Jejunum (tissue), 1 donor: ENCODE data around the genes TMEM134, PITPNM1 and C11orf24.

DNA sequence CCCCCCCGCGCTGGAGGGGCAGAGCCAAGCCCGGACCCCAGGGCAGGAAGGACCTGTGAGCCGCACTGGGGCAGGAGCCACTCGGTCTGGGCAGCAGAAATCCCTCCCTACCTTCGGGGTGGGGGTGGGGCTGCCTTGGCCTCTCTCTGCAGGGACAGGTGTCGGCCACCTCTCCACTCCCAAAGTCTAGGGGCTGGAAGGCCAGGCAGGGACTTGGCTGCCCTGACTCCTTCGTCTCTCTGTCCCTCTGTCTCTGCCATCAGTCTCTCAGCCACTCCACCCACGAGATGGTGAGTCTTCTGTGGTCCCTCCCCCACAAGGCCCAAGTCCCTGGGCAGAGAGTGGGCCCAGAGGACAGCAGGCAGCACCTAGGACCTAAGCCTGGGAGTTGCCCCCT is 433 bp downstream of the CARNS1 start:
- PRO-cap, result no peak

DNA sequence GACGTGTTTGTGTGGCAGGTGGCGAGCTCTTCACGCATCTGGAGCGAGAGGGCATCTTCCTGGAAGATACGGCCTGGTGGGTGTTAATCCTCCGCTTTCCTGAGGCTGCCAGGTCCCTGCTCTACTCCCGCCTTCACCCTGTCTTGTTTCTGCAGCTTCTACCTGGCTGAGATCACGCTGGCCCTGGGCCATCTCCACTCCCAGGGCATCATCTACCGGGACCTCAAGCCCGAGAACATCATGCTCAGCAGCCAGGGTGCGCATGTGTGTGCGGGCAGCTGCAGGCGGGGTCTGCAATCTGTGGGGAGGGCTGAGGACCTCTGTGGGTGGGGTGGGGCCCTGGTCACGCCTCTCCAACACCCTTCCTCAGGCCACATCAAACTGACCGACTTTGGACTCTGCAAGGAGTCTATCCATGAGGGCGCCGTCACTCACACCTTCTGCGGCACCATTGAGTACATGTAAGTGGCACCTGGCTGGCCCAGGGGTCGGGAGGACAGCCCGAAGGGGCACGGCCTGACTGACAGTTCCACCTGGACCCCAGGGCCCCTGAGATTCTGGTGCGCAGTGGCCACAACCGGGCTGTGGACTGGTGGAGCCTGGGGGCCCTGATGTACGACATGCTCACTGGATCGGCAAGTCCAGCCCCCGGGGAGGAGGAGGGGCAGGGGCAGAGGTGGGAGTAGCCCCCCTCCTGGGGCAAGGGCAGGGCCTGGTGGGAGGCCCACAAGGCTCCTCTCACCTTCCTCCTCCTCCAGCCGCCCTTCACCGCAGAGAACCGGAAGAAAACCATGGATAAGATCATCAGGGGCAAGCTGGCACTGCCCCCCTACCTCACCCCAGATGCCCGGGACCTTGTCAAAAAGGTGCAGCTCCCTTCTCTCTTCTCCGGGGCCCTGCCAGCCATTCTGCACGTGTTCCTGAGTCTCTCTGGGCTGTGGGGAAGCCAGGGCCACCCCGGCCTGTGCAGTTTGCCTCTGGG is 4.6 kb downstream of the RPS6KB2 start:
- PRO-cap, result no peak

DNA sequence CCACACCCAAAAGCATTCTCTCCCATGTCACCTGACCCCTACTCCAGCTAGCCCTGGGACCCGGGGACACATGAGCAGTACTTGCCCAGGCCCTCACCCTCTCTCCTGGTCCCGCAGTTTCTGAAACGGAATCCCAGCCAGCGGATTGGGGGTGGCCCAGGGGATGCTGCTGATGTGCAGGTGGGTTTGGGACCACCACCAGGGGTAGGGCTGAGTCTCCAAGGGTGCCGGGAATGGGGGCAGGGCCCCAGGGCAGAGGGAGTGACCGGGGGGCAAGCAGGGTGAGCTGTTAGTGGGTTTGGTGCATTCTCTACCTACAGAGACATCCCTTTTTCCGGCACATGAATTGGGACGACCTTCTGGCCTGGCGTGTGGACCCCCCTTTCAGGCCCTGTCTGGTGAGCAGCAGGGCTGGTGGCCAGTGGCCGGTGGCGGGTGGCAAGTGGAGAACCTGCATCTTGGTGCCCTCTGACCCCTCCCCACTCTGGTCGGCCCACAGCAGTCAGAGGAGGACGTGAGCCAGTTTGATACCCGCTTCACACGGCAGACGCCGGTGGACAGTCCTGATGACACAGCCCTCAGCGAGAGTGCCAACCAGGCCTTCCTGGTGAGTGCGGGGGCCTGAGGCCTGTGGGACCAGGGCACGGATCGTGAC is 3.5 kb downstream of the PTPRCAP start:
- PRO-cap, result no peak

DNA sequence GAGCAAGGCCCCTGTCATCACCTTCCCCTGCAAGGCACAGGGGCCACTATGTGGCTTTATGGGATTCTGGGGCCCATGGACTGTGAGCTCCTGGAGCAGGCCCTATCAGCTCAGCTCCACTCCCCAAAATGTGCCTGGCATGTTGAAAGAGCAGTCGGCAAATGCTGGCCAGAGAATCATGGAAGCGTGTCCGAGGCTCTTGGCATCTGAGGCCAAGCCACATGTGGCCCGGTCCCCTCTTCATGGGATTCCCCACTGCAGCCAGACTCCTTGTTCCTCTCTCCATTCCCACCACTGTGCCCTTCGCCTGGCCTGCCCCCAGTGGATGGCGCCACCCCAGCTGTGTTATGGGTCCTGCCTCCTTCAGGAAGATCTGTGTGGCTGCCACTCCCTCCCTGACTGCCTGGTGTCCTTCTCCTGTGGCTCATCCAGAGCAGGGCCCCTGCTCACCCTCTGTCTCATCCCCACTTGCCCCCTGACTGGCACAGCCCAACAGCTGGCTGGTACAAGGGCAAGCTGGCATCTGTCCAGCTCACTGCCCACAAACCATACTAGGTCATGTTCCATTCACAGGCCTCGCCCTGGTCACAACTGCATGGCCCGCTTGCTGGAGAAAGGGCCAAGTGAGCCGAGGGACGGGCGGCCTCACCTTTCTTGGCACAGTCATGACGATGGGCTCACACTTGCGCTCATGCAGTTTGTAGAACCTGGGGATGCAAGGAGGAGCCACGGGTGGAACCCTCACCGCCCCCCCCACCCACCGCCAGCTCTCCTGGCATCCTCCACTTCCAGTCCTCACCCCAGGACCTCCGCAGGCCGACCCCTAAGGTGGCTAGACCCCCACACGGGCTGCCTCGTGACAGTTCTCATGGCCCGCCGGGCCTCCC is 1.9 kb upstream of the PTPRCAP start:
- PRO-cap, result no peak

DNA sequence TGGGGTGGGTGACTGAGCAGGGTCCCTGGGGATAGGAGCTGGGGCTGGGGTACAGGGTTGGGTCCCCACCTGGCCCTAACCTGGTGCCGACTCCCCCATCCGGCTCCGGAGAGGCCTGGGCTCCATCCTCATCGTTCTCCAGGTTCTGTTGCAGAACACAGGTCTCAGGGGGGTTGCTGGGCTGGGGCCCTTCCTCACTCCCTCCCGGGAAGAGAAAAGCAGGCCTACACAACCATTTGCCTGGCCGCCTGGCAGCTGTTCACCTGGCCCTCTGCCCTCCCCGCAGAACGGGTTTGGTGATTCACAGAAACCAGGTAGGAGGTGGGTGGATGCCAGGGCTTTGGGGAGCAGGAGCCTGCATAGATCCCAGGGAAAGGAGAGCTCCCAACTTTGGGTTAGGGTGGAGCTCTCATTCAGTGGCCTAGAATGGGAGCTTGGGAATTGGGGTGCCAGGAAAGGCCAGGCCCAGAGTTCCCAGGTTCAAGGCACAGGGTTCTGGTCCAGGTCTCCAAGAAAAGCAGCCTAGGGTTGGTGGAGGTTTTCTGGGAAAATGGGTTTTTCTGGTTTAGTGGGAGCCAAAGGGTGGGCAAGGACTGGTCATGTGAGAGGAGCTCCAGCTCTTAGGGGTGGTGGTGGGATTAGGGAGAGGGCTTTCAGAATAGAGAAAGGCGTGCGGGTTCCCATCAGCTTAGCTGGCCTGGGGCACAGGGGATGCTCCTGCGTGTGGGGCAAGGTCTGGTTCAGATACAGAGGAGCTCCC is 923 bp downstream of the TMEM134 start:
- PRO-cap, result bidirectional peak, plus-strand start at position 322 of the sequence, minus-strand start at position 273 of the sequence

- PRO-cap, result bidirectional peak, plus-strand start at chr11:67469407, minus-strand start at chr11:67469251
Measured at GRCh38 chr11:67468708-67469625, at the start of gene TMEM134. Gene TMEM134 (minus strand): TSS chr11:67469251.

DNA sequence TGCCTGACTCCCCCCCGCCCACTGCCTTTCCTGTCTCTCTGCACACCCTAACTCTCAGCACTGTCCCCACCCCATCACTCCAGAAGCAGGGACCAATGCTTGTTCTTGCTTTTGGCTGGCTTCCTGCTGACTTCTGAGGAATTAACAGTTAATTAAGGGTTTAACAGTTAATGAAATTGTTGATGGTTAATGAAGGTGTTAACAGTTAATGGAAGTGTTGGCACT is 4.6 kb downstream of the PITPNM1 start:
- PRO-cap, result no peak

DNA sequence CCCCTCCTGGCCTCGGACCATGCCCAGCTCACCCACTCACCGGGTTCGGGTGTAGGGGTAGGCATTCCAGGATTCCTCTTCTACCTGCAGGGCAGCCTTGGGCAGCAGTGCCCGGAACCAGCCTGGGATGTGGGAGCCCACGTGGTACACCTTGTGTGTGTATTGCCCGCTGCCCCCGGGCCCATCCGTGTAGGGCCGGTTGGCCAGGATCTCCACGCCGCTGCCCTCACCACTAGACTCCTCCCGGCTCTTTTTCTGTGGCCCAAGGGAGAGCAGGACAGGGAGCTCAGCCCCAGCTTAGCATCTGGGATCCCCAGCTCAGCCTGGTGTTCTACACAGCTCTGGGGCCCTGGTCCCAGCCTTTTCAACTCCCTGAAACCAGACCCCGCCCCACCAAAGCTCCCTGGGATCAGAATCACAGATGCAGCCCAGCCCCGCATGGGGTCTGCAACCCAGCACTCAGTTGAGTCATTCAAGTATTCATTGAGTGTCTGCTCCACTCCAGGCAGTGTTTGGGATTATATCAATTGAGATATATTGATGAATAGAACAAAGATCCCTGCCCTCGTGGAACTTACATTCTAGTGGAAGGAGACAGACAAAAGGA is 2.6 kb downstream of the PITPNM1 start:
- PRO-cap, result no peak

- PRO-cap, result bidirectional peak, plus-strand start at chr11:67504654, minus-strand start at chr11:67504544; bidirectional peak, plus-strand start at chr11:67505117, minus-strand start at chr11:67505160; bidirectional peak, plus-strand start at chr11:67505448, minus-strand start at chr11:67505363
Measured at GRCh38 chr11:67504594-67505593, at the start of gene PITPNM1. Gene PITPNM1 (minus strand): TSS chr11:67505363.

DNA sequence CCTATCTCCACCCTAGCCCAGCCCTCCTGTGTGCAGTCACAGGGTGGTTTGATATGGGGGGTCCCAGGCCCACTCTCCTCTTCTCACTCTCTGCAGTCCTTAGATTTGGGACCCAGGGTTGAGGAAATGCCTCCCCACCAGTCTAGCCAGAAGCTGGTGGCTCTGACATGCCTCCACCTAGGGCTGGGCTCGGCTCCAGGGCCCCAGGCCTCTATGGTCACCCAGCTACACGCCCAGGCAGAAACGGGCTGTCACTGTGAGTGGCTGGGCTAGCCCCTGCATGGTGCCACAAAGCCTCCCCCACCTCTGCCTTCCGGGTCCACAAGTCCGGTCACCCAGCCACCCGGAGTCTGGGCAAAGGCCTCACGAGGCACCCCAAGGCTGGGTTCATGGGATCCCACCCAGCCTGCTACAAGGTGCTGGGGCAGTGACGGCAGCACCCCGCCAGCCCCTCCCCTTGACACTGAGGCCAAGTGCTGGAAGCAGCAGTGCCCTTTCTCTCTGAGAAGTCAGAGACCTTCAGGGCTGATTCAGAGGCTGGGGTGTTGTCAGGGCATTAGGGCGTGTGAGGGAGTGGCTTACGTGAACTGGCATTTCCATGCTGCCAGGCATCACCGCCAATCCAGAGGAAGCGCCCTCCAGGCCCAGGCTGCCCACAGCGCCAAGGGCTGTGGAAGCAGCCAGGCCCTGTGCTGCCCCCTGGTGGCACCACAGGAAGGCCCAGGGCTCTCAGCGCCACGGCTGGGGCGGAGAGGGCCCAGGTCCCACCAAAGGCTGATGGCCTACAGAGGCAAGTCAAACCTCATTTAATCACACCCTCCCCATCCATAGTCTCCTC is 650 bp upstream of the PITPNM1 start:
- PRO-cap, result unidirectional peak, minus-strand start at position 185 of the sequence; bidirectional peak, plus-strand start at position 620 of the sequence, minus-strand start at position 308 of the sequence

DNA sequence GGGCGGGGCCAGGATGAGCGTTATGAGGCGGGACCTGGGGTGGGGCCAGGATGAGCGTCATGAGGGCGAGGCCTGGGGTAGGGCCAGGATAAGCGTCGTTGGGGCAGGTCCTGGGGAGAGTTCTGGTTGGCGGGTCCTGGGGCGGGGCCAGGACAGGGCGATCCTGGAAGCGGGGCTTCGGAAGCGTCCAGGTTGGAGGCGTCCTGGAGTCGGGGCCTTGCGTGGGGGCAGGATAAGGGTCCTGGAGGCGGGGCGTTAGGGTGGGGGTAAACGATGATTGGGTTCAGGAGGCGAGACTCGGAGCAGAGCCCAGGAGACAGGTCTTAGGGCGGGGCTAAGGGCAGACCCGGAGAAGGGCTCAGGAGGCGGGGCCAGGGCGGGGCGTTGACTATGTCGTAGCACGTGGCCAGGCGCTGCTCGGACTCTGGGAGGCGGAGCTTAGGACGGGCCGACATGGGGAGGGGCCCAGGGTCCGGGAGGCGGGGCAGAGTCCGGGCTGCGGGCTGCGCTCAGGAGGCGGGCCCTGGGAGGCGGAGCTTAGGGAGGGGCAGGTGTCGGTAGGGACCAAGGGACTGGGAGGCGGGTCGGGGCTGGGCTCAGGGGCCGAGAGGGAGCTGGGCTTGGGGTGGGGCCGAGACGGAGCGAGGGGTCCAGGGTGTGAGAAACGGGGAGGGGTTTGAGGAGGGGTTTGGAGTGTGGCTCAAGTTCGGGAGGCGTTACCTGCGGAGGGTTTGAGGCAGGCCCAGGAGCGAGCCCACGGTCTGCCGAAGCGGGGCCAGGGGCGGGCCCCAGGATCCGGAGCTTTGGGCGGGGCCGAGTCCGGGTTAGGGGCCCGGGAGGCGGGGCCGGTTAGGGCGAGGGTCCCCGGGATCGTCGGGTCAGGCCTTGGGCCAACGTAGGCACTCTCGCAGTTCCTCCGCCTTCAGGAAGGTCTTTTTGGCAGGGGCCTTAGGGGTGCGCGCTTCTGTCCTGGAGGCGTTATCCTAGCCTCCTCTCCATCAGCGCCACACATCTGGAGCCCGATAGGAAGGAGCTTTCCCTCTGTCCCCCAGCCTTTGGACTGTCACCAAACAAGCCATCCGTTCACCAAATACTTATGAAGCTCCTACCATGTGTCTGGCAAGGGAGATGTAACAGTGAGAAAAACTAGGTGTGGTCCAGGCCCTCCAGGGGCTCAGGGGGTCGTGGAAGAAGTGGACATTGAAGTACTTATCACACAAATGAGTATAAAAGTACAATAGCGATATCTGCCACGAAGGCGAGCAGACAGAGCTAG is 131.5 kb upstream of the ALDH3B2 start:
- PRO-cap, result bidirectional peak, plus-strand start at position 155 of the sequence, minus-strand start outside the sequence; unidirectional peak, plus-strand start at position 487 of the sequence; unidirectional peak, plus-strand start at position 567 of the sequence

- PRO-cap, result no peak
Measured at GRCh38 chr11:68011124-68011501, 986 bp downstream of the ALDH3B1 start.

GRCh38 chr11:68036468-68036661 is 2.5 kb upstream of the TCIRG1 start:
- PRO-cap, result no peak

DNA sequence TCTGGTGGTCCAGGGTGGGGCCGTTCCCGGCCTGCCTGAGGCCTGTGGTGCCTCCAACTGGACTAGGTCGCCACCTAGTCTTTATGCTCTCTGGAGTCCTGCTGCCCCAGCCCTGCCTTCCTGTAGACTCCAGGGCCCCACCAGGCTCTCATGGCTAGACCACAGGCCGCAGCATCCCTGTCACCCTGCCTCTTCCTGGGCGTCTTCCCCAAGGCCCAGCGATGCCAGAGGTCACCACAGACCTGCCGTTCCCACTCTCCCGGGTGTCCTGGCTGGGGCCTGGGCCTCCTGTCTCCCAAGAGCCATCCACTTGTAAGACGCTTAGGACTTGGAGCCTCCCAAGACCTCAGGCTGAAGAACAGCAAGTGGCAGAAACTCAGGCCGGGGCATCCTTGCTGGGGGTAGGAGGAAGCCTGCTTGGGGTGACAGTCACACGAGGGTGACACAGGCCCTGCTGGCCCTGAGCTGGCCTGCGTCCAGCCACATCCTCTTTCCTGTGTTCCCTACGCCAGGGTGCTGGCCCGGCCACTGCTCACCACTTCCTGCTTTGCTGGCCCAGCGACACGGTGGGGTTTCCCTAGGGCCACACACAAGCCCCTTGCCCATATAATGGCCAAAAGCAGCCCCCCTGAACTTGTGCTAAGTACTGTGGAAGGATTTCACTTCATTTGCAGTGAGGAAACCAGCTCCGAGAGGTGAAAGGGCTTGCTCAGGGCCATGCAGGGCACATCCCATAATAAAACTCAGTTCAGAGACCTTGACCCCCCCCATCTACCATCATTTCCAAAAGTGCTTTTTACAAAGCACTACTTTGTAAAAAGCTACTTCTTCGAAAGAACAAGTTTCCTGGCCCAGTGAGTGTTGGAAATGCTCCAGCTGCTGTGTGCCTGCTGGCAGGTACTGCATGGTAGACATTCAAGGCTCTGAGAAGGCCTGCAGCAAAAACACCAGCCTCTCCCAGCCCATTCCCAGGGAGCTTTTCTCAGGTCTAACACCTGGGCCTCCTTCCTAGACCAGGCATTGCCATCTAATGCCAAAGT is 1.8 kb upstream of the TCIRG1 start:
- PRO-cap, result no peak

DNA sequence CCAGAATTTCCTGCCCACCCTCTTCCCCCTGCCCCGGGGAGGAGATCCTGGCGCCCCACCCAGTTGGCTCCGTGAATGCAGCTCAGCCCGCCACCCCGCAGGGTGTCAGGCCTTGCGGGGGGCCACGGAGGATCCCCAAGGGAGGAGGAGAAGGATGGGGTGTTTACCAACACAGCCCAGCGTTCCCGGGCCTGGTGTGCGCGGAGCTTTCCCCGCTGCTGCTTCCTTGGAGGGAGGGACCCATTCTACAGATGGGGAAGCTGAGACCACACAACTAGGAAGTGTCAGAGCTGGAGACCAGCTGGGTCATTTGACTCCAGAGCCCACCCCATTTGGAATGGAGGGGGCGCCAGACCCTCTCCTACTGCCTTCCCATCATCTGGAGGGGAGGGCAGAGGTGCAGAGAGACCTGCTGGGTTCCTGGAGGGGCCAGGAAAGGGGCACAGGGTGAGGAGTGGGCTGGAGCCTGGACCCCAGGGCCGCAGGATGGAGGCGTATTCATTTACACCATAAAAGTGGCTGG is 386 bp downstream of the TCIRG1 start:
- PRO-cap, result no peak

DNA sequence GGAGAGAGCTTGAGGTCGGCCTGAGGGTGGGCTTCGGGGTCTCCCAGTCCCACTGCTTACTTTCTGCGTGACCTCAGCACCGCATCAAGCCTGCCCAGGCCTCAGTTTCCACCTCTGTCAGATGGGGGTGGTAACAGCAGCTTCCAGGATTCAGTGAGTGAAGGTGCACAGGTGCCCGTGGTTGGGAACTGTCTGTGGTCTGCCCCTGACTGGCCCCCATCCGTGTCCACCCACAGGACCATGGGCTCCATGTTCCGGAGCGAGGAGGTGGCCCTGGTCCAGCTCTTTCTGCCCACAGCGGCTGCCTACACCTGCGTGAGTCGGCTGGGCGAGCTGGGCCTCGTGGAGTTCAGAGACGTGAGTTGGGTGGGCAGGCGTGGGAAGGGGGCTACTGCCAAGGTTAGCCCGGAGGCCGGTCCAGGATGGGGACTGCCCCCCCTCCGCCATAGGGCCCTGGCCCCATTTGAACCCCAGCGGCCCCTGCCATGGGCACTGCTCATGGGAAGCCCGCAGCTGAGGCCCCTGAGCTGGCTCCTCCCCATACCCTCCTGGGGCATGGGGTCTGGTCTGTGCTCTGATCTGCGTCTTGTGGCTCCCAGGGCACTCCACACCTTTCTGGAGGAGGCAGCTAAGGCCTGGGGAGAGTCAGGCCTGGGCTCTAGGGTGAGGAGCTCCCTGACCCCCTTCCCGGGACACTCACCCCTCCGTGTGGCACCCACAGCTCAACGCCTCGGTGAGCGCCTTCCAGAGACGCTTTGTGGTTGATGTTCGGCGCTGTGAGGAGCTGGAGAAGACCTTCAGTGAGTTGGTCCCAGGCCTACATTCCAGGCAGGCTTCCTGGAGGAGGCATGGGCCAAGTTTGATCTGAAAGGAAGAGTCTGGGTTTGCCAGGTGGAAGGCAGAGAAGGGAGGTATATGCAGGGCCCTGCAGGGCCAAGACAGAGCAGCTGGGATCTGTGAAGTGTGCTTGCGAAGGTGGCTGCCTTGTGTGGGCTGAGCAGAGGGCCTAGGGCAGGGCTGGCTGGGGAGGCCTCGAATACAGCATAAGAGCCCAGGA is 2.5 kb downstream of the TCIRG1 start:
- PRO-cap, result no peak

- PRO-cap, result no peak
Measured at GRCh38 chr11:68164056-68164670, 43.0 kb upstream of the CHKA start.

DNA sequence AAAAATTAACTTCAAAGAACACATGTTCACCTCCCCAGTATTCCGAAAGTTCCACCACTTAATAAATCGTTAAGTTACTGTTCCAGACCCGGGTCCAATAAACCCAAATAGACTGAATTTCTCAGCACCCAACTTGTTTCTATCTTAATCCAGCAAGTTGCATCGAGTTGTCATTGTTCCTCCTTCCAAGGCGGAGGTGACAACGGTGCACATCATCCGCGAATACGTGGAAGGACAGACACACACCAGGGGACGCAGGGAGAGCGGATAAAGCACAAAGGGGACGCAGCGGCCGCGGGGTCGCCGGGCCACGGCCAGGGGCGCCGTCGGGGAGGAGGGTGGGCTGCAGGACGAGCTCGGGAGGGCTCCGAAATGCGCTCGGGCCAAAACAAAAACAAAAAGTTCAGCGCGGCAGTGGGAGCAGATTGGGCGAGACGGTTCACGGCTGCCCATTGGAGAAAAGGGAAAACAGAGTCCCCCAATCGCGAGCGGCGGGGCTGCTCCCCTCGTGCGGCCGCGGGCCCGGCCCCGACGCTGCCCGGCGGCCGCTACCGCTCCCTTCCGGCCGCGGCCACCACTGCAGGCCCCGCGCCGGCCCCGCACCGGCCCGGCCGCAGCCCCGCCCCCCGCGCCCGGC is 624 bp downstream of the KMT5B start:
- PRO-cap, result unidirectional peak, plus-strand start at position 189 of the sequence; bidirectional peak, plus-strand start at position 509 of the sequence, minus-strand start at position 533 of the sequence

- PRO-cap, result bidirectional peak, plus-strand start at chr11:68272166, minus-strand start at chr11:68272000; bidirectional peak, plus-strand start at chr11:68272415, minus-strand start at chr11:68272391
Measured at GRCh38 chr11:68271786-68272832, at the start of gene C11orf24. Gene C11orf24 (minus strand): TSS chr11:68271973.

- PRO-cap, result no peak
Measured at GRCh38 chr11:68274750-68275155, 3.0 kb upstream of the C11orf24 start.